Endometrial microvascular endothelial cells (primary cell): ENCODE results near the gene ADCY9.

- RAMPAGE, long total RNA: no peak
These were observed 14.8 kb downstream of the ZNF213 start for GRCh38 chr16:3149524-3150195.

DNA sequence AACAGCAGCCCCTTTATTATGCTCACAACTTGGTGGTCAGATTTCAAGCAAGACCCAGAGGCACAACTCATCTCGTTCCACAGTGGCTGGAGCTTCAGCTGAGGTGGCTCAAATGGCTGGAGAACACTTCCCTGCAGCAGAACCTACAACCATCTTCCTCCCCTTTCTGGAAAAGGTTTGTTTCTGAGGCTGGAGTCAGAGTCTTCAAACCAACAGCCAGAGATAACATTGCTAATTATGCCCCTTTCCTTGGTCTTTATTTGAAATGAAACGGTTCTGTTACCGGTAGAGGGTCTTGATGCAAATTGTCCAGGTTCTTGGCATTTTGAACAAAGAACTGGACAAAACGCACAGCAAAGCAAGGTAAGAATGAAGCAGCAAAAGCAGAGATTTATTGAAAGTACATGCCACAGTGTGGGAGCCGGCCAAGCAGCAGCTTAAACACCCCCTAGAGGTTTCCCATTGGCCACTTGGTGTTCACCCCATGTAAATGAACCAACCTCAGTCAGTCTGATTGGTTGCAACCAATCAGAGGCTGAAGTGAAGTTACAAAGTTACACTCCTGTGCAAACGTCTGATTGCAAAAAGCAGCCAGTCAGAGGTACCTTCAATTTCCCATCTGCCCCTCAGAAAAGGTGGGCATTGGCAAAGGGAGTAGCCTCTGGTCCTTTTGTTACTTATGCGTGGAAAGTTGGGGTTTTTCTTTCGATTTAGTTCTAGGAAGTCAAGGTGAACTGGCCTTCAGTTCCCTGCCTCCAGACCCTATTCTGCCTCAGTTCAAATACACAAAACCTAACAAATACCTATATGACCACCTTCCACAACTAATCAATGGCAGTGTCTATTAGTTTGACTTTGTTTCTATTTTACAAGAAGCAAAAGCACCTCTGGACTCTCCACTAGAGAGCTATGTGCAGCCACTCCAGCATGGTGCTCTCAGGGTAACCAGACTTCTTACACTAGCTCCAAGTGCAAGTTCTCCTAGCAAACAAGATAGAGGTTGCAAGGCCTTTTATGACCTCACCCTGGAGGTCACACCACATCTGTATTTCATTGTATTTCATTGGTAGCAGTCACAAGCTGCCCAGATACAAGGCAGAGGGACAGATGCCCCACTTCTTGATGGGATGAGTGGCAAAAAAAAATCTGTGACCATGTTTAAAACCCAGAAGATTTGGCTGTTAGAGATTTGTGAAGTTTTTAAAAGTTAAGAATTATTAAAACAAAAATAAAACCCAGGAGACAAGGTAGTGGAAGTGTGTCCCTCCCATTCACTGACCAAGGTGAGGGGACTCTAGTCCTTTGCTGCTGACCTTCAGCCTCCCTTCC is 8.6 kb upstream of the ZNF263 start:
- RAMPAGE, long total RNA: no peak

DNA sequence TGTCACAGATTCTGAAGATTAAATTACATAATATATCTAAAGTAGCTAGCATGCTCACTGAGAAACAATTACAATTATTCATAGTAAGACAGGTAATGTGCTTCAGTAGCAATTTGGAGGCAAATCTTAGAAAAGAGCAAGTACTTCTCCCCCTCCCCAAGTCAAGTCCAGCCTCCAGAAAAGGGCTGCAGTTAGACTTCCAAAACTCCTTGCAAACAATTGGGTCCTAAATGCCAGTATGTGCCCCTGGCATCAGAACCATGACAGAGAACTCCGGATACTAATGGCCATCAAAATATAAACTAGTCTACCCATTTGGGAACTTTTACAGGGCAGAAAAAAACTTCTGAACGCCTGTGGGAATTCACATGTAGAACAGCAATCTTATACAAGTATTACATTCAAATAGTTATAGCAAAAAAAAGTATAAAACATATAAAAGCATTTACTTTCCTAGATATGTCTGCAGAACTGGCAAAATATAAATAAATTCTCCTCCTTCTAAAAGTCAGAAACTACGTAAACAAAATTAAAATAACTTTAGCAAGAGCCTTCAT is 7.7 kb downstream of the ZNF597 start:
- RAMPAGE, long total RNA: no peak

- RAMPAGE, long total RNA: no peak
These were observed 15.5 kb downstream of the NAA60 start for GRCh38 chr16:3458944-3459477.

DNA sequence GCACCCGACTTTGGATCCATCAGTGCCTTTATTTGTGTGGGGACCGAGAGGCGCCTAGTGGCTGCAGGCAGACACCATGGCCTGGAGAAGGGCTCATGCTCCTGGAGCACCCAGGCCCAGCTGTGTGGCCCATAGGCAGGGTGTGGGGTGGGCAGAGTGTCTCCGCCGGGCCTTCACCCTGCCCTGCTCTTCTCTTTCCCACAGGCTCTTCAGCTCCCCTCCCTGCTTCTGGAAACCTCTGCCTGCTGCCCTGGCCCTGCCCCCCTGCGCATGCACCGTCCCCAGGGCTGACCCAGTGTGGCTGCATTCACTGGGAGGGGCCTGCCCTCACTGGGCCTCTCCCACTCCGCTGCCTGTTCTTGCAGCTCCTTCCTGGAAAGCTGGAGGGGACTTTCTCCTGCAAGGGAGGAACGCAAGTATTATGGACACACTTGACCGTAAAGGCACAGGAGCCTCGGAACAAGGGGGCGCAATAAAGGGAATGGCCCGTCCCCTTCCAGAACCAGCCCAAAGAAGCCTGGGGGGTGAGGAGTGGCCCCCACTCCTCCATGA is 9.9 kb downstream of the C16orf90 start:
- RAMPAGE, long total RNA: no peak

DNA sequence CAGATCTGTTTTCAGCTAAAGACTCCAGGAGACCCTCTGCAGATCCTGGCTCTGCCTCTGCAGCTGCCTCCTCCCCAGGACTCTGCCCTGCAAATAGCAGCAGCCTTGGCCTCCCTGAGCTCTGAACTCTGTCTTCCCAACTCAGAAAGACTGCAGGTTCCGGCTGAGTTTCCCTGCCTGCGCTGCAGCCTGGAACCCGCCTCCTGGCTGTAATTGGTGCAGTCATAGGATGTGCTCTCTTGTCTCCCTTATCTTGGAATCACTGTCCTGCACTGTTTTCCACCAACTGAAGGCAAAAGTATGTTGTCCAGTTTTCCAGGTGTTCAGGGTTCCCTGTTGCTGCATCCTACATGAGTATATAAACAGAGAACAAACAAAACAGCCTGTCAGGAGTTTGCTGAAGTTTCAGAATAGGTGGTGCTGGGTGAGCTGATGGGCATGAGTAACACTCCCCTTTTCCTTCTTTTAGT is 14.2 kb upstream of the DNASE1 start:
- RAMPAGE, long total RNA: no peak

- RAMPAGE, long total RNA: no peak
These were observed 21.1 kb downstream of the DNASE1 start for GRCh38 chr16:3675539-3676038.

DNA sequence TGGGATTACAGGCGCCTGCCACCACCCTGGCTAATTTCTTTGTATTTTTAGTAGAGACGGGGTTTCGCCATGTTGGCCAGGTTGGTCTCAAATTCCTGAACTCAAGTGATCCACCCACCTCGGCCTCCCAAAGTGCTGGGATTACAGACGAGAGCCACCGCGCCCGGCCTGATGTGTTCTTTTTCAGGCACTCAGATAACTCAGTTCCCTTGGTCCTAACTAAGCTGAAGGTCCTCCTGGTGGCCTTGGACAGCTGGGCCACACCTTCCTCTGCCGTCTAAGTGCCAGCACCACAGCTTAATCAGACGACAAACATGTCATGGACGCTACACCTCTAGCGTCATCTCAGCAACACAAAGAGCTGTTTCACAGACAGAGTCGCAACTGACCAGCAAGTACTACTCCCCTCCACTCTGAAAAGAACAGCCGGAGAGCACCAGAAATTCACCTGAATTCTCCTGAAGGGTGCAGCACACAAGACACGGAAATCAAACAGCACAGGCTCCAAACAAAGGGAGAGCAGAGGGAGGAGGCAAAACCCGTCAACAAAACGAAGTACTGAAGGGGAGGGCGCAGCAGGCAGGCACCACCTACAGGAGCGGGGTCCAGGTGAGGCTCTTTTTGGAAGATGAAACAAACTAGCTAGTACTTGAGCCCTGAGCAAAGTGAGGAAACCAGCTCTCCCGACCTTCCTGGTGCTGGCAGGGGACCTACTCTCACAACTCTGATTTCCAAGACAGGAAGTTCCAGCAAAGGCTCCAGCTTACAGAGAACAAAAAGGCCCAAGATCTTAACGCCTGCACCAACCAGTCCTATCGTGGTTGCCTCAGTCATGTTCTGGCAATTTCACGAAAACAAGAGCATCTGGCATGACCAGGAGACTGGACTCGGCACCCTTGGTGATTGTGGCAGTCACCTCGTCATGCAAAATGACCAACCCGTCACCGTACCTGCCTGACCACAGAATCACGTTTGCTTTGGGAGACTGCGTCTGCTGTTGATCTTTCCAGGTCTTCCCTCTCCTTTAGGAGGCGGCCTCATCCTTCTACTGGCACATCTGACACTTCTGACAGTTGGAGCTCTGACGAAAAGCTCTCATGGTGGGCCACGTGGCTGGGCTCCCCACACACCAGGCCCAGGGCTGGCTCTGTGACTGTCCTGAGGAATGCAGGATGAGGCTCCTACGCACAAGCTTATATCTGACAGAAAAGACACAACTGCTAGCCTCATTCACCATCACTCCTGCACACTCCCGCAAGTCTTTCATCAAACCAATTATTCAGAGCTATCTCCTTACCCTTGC is 4.1 kb downstream of the TRAP1 start:
- RAMPAGE, long total RNA: no peak

GRCh38 chr16:3874988-3875798 is 5.3 kb downstream of the CREBBP start:
- RAMPAGE, long total RNA: no peak

- RAMPAGE, long total RNA: no peak
These were observed 62.9 kb downstream of the ADCY9 start for GRCh38 chr16:4053138-4053918.

- RAMPAGE, long total RNA: no peak
These were observed 56.3 kb downstream of the ADCY9 start for GRCh38 chr16:4059895-4060339.

GRCh38 chr16:4116052-4116770 is at the start of gene ADCY9:
Gene ADCY9, minus strand, starts transcription at chr16:4116442.
- RAMPAGE, long total RNA: no peak

DNA sequence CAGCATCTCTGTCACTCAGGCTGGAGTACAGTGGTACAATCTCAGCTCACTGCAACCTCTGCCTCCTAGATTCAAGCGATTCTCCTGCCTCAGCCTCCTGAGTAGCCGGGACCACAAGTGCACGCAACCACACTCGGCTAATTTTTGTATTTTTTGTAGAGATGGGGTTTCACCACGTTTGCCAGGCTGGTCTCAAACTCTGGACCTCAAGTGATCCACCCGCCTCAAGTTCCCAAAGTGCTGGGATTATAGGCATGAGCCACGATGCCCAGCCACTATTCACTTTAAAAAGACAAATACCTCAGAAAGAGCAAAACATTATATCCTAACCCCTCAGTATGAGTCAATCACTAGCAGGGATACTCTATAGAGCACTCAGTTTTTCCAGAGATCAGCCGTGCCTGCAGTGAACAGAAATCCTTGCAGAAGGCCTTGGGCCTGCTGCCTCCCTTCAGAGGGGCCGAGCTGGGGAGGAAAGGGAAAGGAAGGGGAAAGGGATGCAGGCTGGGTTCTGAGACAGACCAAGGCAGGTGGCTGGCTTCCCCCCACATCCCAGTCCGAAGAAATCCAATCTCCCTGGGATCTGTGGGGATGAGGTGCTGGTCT is 25.5 kb downstream of the SRL start:
- RAMPAGE, long total RNA: no peak

GRCh38 chr16:4316214-4316600 is 340 bp downstream of the GLIS2 start:
- RAMPAGE, long total RNA: no peak

- RAMPAGE, long total RNA: no peak
These were observed 11.3 kb downstream of the GLIS2 start for GRCh38 chr16:4327093-4327676.

GRCh38 chr16:4336902-4337911 is 13.9 kb downstream of the PAM16 start:
- RAMPAGE, long total RNA: no peak

DNA sequence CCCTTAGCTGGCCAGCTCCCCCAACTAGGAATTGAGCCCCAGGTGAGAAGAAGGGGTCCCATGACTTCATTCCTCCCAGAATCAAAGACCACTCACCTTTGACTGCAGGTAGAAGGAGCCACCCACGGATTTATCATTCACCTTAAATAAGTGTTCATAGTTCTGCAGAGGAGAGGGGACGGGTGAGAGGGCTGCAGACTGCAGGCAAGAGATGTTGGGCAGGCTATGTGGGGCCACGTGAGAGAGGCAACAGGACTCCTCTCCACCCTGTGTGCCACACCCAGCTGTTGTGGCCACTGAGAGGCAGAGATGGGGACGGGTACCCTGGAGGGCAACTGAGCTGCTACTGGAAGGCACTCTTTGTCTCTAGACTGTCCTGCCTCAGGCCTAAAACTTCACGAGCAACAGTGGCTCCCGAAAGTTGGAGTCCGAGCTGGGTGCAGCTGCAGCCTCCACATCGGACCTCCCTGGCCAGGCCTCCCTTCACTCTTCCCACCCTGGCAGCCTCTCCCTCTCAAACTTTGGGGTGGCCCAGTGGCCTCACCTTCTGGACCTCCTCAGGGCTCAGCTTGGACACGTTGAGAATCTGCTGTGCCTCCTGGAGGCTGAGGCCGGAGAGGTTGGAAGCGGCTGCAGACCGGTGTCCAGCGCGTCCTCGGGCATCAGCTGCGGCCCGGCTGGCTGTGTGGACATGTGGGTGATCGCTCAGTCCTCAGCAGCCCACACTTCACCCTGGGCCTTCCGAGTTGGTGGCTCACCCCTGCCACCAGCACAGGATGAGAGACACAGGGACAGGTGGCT is 10.1 kb downstream of the PAM16 start:
- RAMPAGE, long total RNA: no peak

DNA sequence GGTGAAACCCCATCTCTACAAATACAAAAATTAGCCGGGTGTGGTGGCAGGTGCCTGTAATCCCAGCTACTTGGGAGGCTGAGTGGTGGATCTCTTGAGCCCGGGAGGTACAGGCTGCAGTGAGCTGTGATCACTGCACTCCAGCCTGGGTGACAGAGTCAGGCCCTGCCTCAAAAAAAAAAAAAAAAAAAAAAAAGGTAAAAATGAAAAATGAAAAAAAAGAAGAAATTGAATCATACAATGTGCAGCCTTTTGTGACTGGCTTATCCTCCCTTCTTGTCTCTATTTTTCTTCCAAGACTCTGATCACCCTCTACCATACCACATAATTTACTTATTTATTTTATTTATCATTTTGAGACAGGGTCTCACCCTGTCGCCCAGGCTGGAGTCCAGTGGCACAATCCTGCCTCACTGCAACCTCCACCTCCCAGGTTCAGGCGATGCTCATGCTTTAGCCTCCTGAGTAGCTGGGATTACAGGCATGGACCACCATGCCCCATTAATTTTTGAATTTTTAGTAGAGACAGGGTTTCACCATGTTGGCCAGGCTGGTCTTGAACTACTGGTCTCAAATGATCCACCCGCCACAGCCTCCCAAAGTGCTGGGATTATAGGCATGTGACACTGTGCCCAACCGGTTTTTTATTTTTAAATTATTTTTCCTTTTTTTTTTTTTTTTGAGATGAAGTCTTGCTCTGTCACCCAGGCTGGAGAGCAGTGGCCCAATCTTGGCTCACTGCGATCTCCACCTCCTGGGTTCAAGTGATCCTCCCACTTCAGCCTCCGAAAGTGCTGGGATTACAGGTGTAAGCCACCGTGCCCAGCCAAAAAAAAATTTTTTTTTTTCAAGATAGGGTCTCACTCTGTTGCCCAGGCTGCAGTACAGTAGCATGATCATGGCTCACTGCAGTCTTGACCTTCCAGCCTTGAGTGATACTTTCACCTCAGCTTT is 1.3 kb upstream of the PAM16 start:
- RAMPAGE, long total RNA: no peak

- RAMPAGE, long total RNA: no peak
These were observed 5.1 kb upstream of the VASN start for GRCh38 chr16:4366592-4366852.

GRCh38 chr16:4369345-4369967 is 2.2 kb upstream of the VASN start:
- RAMPAGE, long total RNA: no peak